Placental pericyte (primary cell): ENCODE measurements around the genes CCDC158 and CCNI.

DNA sequence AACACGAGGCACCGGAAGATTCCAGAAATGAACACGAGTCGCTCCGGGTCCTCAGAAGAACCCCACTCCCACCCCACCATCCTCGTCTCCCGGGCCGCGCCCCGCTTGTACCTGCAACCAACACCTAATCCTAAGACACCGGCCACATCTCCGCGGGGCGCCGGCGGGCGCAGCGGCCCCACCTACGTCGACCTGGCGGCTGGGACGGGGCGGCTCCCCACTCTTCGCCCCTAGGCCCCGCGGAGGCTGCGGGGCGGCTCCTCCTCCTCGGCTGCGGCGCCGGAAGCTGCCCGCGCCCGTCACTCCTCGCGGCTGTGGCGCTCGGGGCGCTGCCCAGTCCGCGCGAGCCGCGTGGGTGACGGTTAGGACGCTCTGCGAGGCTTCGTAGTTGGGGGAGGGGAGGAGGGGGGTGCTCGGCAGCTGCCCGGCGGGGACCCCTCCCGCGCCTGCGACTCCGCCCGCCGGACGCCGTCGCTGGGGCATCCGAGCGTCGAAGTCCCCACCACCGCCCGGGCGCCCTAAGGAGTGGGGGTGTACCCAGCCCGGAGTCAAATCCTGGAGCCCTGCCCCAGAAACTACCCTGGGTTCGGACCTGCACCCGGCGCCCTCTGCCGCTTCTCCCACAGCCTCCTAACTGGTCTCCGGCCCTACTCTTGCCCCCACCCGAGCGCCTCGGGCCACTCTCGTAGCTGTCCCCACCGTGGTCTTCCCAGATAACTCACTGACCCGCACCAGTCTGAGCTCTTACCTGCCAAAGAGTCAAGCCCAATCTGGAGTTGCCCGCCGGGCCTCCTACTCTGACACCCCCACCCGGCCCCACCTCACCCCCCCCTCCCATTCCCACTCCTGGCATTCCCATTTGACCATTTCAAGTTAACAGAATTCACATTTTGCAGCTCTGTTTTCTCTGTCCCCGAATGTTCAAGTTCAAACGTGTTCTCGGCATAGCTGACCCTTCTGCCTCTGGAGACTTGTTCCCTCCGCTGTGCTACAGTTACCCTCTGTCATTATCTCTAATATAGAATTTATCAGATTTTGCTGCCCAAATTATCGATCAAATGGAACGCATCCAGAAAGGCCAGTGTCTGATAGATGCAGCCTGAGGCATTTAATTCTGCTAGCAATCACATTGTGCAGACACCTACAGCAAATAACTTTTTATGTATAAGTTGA is at the start of gene CCDC158:
TSS of gene CCDC158 (minus strand) at position 288 of the 1,173 bp plus-strand sequence.
- CAGE, long polyA plus RNA = no peak

GRCh38 chr4:76619902-76620710 is 185.1 kb downstream of the SHROOM3 start:
- CAGE, long polyA plus RNA = no peak

GRCh38 chr4:76690810-76691613 is 206.9 kb downstream of the SOWAHB start:
- CAGE, long polyA plus RNA = no peak

- CAGE, long polyA plus RNA = no peak
These were observed 159.5 kb downstream of the SOWAHB start for GRCh38 chr4:76738313-76739030.

GRCh38 chr4:76753666-76754877 is 143.9 kb downstream of the SOWAHB start:
- CAGE, long polyA plus RNA = no peak

- CAGE, long polyA plus RNA = no peak
These were observed 786 bp downstream of the SOWAHB start for GRCh38 chr4:76897129-76897586.

DNA sequence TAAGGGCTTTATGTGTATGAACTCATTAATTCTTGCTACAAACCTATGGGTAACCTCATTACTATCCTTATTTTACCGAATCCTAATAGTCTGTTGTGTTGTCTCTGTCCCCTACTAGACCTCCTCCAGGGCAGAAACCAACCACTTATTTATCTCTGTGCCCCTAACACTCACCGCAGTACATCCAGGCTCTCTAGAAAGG is 11.3 kb upstream of the SOWAHB start:
- CAGE, long polyA plus RNA = no peak

- CAGE, long polyA plus RNA = no peak
These were observed 57.8 kb downstream of the SEPTIN11 start for GRCh38 chr4:77007238-77007829.

DNA sequence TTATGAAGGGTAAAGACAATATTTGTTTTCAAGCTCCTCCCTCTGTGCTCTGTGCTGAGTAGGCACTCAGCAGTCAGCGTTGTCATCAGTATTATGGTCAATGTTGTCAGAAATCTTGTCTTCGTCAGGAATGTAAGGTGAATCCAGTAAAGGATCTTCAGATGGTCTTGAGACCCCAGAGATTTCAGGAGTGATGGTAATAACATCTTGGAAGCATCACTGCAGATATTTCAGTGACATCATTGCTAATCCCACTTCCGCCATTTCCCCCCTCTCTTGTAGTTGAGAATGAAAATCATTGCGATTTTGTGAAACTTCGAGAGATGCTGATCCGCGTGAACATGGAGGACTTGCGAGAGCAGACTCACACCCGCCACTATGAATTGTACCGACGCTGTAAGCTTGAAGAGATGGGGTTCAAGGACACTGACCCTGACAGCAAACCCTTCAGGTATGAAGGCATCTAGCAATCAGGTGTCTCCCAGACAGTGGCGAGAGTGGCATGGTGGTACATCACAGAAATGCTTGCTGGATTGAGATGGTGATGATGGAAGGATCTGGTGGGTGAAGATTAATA is 55.5 kb downstream of the CCNI start:
- CAGE, long polyA plus RNA = no peak

DNA sequence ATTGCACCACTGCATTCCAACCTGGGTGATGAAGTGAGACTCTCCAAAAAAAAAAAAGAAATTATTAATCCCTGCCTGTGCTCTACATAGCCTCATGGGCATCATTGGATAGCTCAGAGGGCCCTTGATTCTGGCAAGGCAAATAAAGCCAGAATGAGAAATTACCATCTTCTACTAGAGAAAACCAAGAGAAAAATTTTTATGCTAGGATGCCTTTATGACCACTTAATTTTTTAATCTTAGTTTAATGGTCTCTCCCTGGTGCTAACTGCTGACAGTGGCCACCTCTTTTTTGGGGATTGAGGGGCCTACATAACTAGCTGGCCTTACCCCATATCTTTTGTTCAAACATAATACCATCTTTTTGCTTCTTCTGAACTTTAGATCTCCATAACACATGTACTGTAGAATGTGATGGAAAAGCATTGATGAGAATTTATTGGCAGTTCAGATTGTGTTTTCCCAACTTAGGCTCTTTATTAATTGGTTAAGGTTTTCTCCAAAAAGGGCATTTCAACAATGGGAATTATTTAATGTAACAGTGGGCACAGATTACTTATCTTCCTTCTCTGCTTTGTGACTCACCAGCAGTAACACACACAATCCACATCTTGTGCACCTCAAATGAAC is 38.4 kb downstream of the CCNI start:
- CAGE, long polyA plus RNA = no peak

DNA sequence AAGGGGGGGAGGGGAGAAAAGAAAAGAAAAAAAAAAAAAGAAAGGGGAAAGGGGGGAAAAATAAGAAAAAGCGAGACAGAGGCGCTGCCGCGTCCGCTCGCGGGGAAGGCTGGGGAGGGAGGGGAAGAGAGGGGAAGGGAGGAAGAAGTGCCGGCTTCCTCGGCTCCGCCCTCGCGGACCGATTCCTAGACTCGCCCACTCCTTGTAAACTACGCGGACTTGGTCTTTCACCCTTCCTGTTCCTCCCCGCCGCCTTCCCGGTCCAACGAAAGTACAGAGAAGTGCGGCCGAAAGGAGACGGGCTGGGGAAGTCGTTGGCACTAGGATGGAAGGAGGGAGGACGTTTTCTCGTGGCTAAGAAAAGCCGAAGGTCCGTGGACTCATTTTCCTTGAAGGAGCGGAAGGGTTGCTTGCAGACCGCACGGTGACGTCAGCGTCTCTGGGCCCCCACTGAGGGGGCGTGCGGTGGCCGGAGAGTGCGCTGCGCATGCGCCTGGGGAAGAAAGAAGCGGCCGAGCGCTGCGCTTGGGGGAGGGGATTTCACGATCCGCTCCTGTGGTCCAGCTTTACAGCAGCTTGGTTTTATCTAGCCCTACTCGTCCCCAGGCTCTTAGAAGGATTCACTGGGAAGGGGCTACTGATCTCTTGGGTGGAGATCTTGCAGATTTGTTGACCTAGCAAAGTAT is at the start of gene CCNI:
TSS of gene CCNI (minus strand) at position 121 of the 686 bp plus-strand sequence.
- CAGE, long polyA plus RNA = no peak

DNA sequence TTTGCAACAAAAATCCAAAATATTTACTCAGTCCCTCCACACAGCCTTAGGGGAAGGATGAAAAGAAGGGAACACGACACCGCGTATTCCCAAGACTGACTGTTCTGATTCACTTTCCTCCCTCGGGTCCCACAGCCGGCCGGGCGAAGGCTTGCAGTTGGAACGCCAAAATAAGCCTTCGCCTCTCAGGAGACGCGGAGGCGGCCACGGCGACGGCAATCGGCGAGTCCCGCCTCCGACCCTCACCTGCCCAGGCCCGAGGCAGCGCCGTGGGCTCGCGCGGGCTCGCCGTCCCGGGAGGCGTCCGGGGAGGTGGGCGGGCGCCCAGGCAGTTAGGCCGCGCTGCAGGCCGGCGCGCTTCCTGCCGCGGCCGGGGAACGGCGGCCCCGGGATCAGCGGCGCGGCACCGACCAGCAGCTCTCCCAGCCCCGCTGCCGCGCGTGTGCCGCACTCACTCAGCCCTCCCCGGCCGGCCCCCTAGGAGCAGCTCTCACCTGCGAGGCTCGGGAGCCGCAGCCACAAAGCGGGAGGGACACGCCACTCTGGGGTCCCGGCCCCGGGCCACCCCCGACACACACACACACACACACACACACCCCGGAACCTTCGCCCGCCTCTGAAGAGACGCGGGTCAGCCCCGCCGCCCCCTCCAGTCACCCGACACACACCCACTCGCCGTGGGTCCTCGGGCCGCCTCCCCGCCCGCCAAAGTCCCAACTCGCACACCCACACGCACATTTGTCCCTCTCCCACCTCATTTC is 508 bp downstream of the CNOT6L start:
- CAGE, long polyA plus RNA = no peak

DNA sequence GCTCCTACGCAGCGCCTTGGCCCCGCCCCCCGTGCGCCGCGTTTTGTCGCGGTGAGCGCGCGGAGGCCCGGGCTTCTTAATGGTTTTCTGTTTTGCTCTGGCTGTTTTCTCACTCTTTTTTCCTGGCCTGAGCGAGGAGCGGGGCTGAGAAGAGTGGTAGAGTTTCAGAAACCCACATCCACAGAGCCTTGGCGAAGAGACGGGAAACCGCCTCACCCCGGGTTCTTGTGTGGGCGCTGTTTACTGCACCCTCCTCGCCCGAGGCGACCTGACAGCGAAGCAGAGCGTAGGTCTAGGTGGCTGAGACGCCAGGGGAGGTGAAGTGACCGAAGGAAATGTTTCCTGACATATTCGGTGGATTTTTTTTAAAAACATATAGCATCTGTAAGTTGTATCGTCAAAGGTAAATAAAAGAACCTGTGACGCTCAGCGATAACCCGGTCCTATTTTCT is 1.2 kb upstream of the CNOT6L start:
- CAGE, long polyA plus RNA = no peak

DNA sequence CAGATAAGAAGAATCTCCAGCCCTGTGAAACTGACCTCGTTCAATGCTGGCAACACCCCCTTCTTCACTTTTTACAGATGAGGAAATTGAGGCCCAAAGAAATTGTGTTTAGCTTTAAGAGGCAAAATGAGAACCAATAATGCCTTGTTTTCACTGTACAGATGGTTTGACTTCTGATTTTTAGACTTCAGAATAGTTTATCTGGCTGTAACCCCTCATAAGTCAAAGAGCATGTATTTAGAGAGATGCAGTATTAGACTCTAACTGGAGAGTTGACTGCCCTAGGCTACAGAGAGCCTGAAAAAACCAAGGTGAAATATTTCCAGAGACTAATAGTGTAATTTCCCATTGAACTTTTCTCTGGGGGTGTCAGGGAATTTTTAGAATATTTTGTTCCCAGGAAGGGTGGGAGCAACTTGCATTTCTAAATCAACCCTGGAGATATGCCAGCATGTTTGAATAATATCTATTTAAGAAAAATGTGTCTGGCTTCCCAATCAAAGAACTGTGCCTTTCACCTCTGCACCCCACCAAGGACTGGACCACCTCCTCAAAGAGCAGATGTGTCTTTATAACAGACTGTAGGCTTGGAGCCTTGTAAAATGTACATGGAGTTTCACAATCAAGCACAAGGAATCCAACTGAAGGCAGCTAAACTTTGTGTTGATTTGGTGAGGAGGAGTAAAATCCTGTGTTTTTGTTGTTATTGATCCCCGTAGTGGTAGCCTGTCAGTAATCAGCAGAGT is 2.0 kb downstream of the ANXA3 start:
- CAGE, long polyA plus RNA = no peak

DNA sequence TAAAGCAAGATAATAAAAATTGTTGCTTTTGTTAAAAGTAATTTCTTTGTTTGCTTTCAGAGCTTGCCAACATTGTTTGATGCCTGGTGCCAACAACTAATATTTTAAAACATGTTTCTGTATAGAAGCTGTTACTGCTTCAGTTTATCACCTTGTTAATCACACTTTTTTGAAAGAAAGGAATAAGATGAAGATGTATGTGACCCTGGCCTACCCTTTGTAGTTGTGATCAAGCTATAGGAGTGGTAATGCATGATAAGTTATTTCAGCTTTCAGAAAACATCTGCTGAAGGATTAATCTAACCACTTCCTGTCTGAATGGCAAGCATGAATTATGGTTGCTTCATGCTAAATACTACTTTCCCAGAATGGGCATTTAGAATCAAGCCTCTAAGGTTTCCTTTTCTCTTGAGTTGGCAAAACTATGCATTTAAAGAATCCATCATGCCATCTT is 58.9 kb downstream of the ANXA3 start:
- CAGE, long polyA plus RNA = no peak

DNA sequence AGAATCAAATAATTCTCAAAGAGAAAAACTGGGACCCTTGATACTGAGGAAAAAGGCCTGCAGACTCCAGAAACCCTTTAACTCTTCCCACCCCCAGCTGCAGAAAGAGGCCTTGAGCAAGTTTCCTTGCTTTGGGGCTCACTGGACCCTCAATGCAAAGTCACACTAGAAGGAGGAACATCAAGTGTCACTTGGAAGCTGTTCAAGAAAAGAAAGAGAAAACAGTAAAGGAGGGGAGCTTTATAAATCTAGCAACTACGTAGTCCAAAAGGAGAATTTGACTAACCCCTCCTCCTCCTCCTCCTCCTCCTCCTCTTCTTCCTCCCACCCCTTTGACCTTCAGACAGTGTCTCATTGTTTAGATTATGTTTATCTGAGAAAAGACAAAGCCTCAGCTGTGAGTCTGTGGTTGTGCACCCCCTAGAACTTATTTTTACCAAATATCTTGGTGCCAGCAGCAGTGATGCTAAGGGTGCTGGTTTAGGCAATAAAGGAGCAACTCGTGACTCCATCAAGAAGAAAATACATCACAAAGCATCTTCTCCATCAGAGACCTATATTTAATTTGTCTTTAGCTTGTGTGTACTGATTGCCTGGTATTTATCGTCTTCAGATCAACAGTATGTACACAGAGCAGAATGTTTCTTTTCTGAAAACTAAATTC is 68.9 kb upstream of the BMP2K start:
- CAGE, long polyA plus RNA = no peak

DNA sequence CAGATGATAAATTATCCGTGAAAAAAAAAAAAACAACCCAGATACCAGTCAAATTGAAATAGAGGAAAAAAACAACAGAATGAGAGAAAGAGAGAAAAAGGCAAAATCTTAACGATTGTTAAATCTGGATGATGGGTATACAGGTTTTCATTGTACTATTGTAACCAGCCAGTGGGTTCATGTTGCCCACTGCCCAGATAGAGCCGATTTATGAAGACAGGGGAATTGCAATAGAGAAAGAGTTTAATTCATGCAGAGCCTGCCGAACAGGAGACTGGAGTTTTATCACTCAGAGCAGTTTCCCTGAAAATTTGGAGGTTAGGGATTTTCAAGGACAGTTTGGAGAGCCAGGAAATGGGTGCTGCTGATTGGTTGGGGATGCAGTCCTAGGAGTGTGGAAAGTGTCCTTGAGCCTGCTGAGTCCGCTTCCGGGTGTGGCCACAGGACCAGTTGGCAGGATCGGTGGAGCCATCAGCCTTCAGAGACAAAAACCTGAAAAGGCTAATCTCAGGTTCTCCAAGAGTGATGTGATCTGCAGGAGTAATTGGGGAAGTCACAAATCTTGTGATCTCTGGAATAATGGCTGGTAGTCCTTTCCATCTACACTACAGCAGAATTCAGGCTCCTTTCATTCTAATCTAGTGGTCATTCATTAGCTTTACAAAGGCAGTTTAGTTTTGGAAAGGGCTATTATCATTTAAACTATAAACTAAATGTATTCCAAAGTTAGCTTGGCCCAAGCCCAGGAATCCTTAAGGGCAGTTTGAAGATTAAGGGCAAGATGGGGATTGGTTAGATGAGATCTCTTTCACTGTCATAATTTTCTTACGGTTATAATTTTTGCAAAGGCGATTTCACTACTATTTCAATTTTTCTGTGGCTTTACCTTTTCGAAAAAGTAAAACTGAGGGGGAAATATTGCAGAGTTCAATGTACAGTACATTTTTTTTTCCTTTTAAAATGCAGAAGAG is 56.0 kb upstream of the BMP2K start:
- CAGE, long polyA plus RNA = no peak

DNA sequence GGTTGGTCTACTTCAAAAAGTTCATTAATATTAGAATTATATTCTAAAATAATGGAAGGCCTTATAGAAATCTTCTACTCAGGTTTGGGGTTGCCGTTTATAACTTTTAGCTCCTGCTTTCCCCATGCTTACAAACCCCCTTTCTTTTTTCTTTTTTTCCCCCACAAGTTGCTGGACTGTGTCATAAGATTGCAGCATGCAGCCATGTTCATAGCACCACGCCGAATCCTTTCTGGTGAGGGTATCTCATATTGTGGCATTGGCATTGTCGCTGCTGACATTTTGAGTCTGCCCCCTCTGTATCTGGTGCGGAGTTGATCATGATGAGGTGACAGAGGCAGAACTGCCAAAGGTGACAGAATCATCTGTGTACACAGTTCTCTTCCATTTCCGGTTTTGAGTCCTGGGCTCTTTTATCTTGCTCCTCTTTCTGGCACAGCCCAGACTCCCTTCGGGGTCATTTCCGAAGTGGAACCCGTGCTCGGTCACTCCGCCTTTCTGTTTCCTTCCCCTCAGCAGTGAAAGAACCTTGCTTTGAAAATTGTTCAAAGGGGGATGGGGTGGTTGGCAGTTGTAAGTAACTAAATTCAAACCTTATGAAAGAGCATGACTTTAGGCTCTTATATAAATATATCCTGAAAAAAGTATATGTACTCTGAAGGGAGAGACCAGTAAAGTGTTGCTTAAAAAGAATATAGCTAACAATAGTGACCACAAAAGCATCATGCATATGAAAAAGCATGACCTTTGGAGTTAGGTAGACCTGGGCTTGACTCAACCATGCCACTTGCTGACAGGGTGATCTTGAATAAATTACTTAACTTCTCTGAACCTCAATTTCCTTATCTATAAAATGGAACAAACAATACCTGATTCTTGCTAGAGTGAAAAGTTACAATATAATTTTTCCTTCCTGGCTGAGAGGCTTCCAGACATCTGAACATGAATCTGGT is 55.0 kb upstream of the BMP2K start:
- CAGE, long polyA plus RNA = no peak

- CAGE, long polyA plus RNA = no peak
These were observed 57.4 kb downstream of the BMP2K start for GRCh38 chr4:78833294-78834198.

DNA sequence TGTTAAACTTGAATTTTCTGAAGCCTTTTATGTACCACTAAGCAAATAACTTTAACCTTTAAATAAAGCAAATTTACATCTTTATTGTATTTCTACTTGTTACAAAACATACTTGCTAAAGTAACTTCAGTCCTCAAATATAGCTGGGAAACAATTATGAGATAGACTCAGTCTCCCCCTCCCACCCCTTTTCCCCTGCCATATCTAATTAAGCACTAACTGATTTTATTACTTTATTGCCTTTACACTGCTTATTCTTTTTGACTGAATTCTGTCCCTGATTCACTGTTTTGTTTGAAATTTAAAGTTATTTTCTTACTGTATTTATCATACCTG is 23.3 kb downstream of the PAQR3 start:
- CAGE, long polyA plus RNA = no peak